Lung (tissue), 4 donors: ENCODE measurements around the genes PSMD13 and PHRF1.

DNA sequence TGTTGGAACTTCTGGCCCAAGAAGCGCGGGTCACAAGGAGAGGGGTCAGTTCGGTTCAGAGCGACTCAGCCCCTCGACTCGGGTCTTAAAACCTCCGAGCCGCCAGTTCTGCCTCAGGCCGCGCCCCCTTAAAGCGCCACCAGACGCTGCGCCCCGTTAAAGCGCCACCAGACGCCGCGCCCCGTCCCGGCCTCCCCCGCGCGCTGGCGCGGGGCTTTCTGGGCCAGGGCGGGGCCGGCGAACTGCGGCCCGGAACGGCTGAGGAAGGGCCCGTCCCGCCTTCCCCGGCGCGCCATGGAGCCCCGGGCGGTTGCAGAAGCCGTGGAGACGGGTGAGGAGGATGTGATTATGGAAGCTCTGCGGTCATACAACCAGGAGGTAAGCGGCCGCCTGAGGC, 1.1 kb downstream of the RIC8A start:
- PRO-cap: bidirectional peak, plus-strand start at position 226 of the sequence, minus-strand start at position 130 of the sequence
- RAMPAGE, long total RNA: no peak
- RRBS: under 1% methylated on average over 17 of the region's 43 CpGs

- PRO-cap: no peak
- RAMPAGE, long total RNA: no peak
- RRBS: no CpG with 5 or more reads among the region's 3 CpGs
Measured at GRCh38 chr11:216359-217013, 9.0 kb downstream of the RIC8A start.

- PRO-cap: no peak
- RAMPAGE, long total RNA: no peak
- RRBS: no CpG with 5 or more reads among the region's 8 CpGs
Measured at GRCh38 chr11:223921-224231, 12.3 kb downstream of the SIRT3 start.

DNA sequence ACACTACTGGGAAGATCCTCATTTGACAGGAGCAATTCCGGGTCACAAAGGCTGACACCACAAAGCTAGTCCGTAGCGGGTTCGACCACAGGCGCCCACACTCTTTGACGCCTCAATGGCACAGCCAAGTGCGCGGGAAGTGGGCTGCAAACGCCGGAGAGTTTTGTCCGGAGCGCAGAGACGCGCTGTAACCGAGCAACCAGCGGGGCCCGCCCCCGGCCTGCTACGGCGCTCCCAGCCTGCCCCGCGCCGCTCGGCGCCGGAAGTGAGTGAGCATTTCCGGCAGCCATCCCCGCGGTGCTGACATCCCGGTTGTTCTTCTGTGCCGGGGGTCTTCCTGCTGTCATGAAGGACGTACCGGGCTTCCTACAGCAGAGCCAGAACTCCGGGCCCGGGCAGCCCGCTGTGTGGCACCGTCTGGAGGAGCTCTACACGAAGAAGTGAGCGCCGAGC, at the start of gene PSMD13:
Gene PSMD13 (plus strand): TSS at position 272 of the 453 bp plus-strand sequence.
- PRO-cap: bidirectional peak, plus-strand start at position 276 of the sequence, minus-strand start at position 222 of the sequence
- RAMPAGE, long total RNA: no peak
- RRBS: under 1% methylated on average over 27 of the region's 40 CpGs

- PRO-cap: no peak
- RAMPAGE, long total RNA: no peak
- RRBS: no CpG with 5 or more reads among the region's 21 CpGs
Measured at GRCh38 chr11:269104-269938, 8.9 kb upstream of the NLRP6 start.

DNA sequence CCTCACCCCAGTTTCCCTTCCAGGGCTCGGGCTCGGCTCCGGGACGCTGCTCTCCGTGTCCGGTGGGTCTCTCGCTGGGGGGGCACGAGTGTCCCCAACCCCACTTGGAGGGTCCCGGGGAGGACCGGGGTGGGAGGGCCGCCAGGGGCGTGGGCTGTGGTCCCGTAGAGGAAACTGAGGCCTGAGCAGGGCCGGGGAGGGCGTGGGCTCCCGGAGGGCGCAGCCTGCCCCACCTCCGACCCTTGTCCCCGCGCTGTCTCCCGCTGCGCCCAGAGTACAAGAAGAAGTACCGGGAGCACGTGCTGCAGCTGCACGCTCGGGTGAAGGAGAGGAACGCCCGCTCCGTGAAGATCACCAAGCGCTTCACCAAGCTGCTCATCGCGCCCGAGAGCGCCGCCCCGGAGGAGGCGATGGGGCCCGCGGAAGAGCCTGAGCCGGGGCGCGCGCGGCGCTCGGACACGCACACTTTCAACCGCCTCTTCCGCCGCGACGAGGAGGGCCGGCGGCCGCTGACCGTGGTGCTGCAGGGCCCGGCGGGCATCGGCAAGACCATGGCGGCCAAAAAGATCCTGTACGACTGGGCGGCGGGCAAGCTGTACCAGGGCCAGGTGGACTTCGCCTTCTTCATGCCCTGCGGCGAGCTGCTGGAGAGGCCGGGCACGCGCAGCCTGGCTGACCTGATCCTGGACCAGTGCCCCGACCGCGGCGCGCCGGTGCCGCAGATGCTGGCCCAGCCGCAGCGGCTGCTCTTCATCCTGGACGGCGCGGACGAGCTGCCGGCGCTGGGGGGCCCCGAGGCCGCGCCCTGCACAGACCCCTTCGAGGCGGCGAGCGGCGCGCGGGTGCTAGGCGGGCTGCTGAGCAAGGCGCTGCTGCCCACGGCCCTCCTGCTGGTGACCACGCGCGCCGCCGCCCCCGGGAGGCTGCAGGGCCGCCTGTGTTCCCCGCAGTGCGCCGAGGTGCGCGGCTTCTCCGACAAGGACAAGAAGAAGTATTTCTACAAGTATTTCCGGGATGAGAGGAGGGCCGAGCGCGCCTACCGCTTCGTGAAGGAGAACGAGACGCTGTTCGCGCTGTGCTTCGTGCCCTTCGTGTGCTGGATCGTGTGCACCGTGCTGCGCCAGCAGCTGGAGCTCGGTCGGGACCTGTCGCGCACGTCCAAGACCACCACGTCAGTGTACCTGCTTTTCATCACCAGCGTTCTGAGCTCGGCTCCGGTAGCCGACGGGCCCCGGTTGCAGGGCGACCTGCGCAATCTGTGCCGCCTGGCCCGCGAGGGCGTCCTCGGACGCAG, 2.1 kb downstream of the NLRP6 start:
- PRO-cap: no peak
- RAMPAGE, long total RNA: no peak
- RRBS: 6% methylated on average over 62 of the region's 145 CpGs

GRCh38 chr11:308785-309024, 1.1 kb downstream of the IFITM2 start:
- PRO-cap: no peak
- RAMPAGE, long total RNA: no peak
- RRBS: no CpG with 5 or more reads among the region's 4 CpGs

DNA sequence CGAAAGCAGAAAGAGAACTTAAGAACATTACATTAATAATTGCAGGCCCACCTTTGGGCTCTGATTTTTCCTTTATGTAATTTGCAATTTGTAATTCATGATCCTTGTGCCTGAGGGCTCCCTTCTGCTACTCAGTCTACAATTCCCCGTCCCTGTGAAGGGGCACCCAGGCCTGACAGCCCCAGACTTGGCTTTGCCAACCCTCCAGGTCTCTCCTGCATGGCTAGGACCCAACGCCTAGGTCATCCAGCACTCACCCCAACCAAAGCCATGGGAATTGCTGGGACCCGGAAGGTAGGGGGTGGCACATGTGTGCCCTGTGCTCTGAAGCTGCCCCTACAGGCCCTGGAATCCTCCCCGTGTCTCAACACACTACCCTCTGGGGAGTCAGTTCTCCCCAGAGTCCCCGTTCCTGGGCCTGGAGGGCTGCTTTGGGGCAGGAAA, 698 bp upstream of the IFITM1 start:
- PRO-cap: no peak
- RAMPAGE, long total RNA: no peak
- RRBS: no CpG with 5 or more reads among the region's 6 CpGs

DNA sequence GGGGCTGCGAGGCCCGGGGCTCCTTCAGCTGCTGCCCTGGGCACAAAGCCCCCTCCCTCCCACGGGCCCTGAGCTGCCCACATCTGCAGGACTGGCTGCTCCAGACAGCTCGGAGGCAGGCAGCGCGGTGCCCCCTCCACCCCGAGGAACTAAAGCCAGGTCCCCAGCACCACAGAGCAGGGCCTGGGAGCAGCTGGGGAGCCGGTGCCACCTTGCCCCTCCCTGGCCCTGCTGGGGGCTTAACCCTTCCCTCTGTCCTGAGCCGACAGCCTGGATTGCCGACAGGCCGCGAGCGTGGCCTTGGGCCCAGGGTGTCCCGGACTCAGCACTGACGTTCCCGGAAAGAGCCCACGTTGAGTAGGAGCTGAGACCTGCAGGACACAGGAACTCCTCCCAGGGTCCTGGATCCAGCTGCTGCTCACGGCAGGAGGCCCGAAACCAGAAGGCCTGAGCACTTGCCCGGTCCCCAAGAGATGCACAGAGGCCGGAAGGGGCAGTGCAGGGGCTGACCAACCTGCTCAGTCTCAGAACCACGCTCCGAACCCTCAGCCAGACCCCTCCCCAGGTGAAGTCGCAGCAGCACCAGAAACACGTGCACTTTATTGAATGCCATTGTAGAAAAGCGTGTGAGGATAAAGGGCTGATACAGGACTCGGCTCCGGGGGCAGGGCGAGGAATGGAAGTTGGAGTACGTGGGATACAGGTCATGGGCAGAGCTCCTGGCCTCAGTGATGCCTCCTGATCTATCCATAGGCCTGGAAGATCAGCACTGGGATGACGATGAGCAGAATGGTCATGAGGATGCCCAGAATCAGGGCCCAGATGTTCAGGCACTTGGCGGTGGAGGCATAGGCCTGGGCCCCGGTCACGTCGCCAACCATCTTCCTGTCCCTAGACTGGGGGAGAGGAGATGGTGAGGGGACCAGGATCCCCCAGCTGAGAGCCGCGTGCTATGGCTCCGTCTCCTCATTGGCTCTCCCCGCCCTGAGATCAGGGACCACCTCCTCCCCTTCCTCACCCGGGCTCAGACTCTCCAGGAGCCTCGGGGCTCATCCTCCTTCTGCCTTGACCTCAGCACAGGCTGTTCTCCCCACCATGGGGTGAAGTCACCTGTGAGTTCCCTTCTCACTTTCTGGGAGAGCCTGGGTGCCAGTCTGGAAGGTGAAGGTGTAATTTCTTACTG, 1.2 kb downstream of the IFITM3 start:
- PRO-cap: unidirectional peak, minus-strand start at position 151 of the sequence
- RAMPAGE, long total RNA: no peak
- RRBS: 8% methylated on average over 4 of the region's 41 CpGs

- PRO-cap: no peak
- RAMPAGE, long total RNA: no peak
- RRBS: no CpG with 5 or more reads among the region's 26 CpGs
Measured at GRCh38 chr11:324755-325461, 4.2 kb upstream of the IFITM3 start.

DNA sequence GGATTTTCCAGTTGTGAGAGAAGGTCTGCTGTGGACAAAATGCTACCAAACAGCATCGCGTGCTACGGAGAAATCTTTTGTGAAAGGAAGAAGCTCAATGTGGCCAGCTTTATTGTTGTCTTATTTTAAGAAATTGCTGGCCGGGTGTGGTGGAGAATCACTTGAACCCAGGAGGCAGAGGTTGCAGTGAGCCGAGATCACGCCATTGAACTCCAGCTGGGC, 6.4 kb upstream of the RNH1 start:
- PRO-cap: no peak
- RAMPAGE, long total RNA: no peak
- RRBS: no CpG with 5 or more reads among the region's 6 CpGs

- PRO-cap: unidirectional peak, plus-strand start at chr11:534720
- RAMPAGE, long total RNA: no peak
- RRBS: 18% methylated on average over 31 of the region's 68 CpGs
Measured at GRCh38 chr11:534269-535158, 862 bp downstream of the HRAS start.

DNA sequence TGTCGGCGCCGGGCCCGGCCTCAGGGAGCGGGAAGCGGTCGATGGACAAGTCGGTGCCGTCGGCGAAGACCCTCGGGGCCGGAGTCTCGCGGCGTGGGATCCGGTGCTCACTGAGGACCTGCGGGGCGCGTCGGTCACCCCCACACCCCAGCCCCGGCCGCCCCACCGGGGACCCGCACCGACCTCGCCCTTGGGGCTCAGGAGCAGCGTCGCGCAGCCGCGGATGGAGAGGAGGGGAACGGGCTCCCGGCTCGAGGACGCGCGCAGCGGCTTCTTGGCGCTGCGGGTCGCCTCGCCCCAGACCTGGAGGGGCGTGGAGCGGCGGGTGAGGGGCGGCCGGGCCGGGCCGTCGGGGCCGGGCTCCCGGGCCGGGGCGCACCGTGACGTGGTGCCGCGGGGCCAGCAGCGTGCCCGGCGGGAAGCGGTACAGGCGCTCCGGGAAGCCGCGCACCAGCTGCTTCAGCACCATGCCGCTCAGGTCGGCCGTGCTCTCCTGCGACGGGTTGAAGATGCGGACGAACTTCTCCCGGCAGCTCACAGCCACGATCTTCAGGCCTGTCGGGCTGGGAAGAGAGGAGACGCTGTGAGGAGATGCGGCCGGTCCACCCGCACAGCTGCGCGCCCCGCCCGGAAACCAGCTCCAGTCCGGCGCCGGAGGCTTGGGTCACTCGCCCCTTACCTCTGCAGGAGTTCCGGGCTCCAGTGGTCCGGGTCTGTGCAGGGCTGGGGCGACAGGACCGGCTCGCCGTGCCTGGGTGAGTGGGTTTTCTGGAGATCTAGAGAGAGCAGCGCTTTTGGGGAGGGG, 4.5 kb downstream of the LMNTD2 start:
- PRO-cap: no peak
- RAMPAGE, long total RNA: no peak
- RRBS: 5% methylated on average over 54 of the region's 96 CpGs

- PRO-cap: bidirectional peak, plus-strand start at chr11:576472, minus-strand start at chr11:576414
- RAMPAGE, long total RNA: no peak
- RRBS: under 1% methylated on average over 51 of the region's 124 CpGs
Measured at GRCh38 chr11:576068-577138, at the start of gene PHRF1. TSS of gene PHRF1 (plus strand) at chr11:576470.

GRCh38 chr11:592216-592860, 16.1 kb downstream of the PHRF1 start:
- PRO-cap: no peak
- RAMPAGE, long total RNA: no peak
- RRBS: no CpG with 5 or more reads among the region's 31 CpGs

DNA sequence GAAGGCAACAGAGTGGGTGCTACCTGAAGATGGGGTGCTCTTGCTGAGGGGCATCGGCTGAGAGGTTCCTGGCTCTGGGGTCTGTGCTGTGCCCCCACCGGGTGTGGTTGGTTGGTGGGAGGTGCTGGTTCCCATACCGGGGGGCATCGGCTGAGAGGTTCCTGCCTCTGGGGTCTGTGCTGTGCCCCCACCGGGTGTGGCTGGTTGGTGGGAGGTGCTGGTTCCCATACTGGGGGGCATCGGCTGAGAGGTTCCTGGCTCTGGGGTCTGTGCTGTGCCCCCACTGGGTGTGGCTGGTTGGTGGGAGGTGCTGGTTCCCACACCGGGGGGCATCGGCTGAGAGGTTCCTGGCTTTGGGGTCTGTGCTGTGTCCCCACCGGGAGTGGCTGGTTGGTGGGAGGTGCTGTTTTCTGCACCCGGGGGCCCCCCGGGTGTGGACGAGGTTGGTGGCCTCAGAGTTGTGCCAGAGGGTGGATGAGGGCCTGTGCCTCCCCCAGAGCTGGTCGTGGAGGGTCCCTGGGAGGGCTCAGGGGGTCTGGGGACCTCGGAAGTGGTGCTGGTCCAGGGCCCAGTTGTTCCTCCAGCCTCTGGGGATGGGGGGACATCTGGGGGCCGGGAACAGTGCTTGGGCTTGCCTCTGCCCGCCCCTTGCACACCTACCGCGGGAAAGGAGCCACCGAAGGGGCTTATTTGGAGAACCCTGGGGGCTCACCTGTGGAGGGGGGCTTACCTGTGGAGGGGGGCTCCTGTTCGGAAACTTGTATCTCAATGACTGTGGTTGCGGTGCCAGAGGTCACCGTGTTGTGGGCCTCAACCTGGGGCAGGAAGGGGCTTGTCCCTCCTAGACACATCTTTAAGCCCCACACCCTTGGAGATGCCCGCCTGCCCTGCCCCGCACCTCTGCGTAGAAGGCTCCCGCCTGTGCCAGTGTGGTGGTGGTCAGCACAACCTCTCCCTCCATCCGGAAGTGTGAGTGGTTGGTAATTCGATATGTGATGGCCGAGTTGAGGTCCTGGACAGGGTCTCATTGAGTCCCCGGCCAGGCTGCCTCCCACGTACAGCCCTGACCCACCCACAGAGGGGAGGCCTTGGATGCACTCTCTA, 3.2 kb upstream of the IRF7 start:
- PRO-cap: no peak
- RAMPAGE, long total RNA: no peak
- RRBS: 81% methylated on average over 4 of the region's 31 CpGs

- PRO-cap: no peak
- RAMPAGE, long total RNA: no peak
- RRBS: 6% methylated on average over 17 of the region's 57 CpGs
Measured at GRCh38 chr11:639585-639959, 2.5 kb downstream of the DRD4 start.

- PRO-cap: no peak
- RAMPAGE, long total RNA: no peak
- RRBS: no CpG with 5 or more reads among the region's 30 CpGs
Measured at GRCh38 chr11:688062-688850, 6.8 kb downstream of the DEAF1 start.

GRCh38 chr11:706311-706464, 157 bp downstream of the EPS8L2 start:
- PRO-cap: no peak
- RAMPAGE, long total RNA: no peak
- RRBS: 6% methylated on average over 17 of the region's 22 CpGs

DNA sequence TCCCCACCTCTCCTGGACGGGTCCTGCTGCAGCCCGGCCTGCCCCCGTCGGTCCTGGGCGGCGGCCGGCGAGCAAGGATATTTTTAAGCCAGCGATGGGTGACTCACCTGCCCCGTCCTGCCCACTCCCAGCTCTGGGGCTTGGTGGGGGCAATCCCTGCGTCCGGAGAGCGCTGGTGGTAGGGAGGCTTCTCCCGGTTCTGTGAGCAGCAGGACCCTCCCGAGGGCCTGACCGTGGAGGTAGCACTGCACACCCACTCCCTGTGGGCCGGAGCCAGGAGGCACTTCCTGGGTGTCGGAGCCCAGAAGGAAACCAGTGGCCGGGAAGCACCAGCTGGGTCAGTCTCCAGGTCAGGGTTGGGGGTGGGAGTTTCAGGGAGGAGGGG, 426 bp downstream of the EPS8L2 start:
- PRO-cap: bidirectional peak, plus-strand start at position 152 of the sequence, minus-strand start at position 45 of the sequence
- RAMPAGE, long total RNA: no peak
- RRBS: 3% methylated on average over 12 of the region's 19 CpGs